Adrenal gland (tissue), 7 donors: ENCODE data around the genes TEX36 and DHX32.

DNA sequence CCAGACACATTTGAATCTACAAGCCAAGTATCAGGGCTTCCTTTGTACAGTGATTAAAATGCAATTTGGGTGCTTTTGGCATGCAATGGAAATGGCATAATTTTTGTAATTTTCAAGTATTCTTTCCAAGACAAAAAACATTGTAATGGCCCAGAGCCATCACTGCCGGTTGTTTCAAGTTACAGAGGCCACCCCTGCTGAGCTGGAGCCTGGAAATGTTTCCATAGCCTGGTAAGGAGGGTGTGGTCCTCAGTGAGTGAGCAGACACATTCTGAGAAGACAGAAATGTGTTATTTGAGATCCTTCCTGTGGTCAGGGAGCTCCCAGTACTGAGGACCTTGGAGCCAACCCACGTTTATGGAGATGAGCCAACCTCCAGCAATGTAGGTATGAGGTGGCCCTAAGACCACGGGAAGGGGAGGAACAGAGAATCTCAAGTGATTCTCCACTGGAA lies 20.9 kb downstream of the TEX36 start:
- PRO-cap, 3 experiments = no peak in any of the 3 experiments
- RAMPAGE, long total RNA, 4 experiments = no peak in any of the 4 experiments
- RRBS = no CpG with 5 or more reads among the region's 3 CpGs

DNA sequence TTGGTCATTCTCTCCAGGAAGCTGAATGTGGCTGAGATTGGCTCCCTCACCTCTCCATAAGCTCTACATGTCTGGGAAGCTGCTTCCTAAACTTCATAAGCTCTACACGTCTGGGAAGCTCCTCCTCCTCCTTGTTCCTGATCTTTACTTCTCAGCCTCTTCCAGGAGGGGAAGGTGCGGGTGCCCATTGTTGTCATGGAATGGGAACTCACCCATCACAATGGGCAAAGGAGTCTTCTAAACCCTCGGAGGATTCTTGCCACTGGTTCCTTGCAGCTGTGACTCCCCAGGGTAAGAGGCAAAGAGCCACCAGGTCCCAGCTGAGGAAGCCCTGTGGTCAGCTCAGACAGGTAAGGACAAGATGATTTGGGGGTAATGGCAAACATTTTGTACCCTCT lies at the start of gene TEX36:
Gene TEX36, minus strand, starts transcription at position 182 of the 398 bp plus-strand sequence.
- PRO-cap, 3 experiments = no peak in any of the 3 experiments
- RAMPAGE, long total RNA, 4 experiments = no peak in any of the 4 experiments
- RRBS = no CpG with 5 or more reads among the region's 3 CpGs

DNA sequence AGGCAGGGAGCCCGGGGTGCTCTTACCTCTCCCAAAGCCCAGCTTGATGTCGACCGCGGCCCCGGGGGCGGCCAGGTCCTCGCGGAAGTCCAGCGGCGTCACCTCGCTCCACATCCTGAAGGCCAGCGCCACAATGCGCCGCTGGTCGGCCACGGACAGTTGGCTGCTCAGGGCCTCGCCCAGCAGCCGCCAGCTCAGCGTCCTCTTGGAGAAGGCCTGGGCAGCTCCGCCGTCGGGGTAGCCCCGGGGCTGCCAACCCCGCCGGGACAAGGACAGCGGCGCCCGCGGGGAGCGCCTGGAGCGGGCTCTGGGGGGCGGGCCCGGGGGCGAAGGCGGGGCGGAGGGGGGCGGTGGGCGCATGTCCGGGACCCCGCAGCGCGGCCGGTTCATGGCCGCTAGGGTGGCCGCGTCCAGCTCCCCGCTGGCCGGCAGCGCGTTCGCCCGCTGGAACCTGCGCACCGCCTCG lies 1.8 kb downstream of the MMP21 start:
- PRO-cap, 3 experiments = no peak in any of the 3 experiments
- RAMPAGE, long total RNA, 4 experiments = no peak in any of the 4 experiments
- RRBS = 33% methylated on average over 33 of the region's 55 CpGs

DNA sequence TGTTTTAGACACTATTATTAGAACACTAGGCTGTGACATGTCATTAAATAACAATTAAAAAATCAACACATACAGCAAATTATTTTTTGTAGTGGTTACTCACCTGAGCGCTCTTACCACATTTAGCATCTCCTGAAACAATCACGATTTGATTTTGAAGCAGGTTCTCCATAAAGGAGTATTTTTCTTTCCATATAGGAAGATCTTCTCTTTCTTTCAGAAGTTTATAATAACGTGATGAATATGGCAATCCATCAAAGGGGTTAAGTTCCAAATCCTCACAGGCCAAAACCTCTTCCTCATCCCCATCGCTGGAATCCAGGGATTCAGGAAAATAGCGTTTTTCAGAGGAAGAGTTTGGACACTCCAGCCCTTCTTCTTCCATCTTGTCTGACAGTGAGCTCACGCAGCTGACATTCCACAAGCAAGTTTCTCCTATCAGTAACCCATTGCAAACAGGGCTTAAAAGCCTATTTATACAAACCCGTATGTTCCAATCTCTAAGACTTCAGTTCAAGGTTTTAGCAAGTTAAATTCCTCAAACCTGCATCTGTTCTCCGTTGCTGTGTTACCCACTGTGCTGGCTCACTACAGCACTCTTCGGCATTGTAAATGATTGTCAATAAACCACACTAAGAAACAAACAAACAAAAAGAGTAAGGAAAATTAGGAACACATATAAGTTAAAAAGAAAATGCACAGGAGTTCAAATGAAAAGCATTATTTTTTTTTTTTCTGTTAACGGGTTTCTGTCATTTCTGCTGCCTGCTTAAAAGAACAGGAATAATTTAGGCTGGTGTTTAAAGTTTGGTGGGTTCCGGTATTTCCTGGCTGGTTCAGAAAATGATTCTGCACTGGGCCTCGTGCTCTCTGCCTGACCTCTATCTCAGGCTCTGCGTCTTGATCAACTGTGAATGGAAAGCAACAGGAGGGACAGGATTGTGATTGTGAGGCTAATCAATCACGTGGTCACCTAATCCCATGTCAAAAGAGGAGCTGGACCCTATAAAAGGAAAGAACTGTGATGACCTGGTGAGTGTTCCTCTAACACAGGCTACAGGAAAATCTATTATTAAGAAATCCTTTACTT lies at the start of gene DHX32:
Gene DHX32, minus strand, starts transcription at position 853 of the 1,090 bp plus-strand sequence.
- PRO-cap, 3 experiments = no peak in any of the 3 experiments
- RAMPAGE, long total RNA, 4 experiments = start-site peak on the minus strand in 1 of 4 experiments, centred at positions 189 to 420 of the sequence, 17 to 20 reads per replicate
- RRBS = no CpG with 5 or more reads among the region's 14 CpGs

DNA sequence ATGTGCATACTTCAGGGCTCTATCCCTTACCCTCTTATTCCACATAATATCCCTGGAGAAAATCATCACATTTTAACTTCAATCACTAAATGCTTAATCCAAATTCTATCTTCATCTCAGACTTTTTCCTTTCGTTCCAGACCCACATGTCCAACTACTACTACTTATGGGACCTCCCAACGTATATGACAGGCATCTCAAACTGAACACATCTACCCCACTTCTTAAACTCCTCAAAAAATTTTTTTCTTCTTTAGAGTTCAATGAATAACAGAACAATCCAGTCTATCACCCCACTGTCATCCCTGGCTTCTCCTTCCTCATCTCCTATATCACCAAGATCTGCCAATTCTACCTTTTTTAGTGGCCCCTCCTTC lies 4.5 kb upstream of the FANK1 start:
- PRO-cap, 3 experiments = no peak in any of the 3 experiments
- RAMPAGE, long total RNA, 4 experiments = no peak in any of the 4 experiments
- RRBS = no CpG with 5 or more reads among the region's 2 CpGs

DNA sequence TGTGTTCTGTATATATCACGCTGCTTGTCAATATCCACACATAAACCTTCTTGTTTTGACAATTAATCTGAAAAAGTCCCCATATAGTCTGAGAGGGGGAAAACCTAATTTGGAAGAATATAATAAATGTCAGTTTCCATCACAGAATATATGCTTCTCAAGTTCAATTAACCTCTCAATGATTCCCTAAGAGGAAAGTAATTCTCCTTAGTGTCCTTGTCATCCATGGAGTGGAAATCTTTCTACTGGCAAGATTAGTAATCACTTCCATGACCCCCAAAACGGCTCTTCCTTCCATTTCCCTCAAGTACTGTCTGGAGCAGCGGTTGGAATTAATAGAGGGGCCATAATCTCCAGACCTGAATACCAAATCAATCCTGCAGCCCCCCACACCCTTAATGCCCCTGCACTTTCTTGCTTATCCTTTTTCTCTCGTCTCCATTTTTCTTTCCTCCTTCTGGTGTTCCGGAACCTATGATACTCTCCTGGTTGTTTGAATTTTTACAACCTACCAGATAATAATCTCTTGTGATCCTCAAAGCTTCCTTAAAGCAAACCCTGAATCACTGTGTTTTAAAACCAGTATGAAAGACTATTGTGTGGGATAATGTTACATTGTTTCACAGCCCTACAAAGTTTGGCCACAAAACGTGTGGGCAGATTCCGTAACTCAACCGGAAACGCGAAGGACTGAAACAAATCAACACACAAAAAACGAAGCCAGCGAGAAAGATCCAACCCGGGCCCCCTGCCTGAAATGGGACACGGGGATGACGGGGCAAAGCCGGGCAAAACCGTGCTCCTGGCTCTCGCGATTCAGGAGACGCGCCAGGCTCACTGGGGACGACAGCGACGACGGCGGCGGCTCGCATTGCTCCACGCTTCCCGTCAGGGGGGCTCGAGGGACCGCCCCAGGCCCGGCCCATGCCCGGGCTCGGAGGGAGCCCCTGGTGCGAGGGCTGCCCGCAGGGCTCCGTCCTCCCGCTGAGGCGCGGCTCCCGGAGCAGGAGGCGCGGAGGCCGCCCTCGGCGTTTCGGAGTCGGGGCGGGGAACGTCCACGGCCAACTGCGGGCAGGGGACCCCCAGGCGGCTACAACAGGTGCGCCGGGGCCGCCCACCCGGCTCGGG lies 968 bp upstream of the FANK1 start:
- PRO-cap, 3 experiments = peak in 3 of 3 experiments; most common plus-strand start position 831 of the sequence (in 3); most common minus-strand start position 754 of the sequence (in 1)
- RAMPAGE, long total RNA, 4 experiments = no peak in any of the 4 experiments
- RRBS = 45% methylated on average over 31 of the region's 59 CpGs

- PRO-cap, 3 experiments = no peak in any of the 3 experiments
- RAMPAGE, long total RNA, 4 experiments = no peak in any of the 4 experiments
- RRBS = no CpG with 5 or more reads among the region's 9 CpGs
Measured at GRCh38 chr10:126058521-126058994, 162.2 kb downstream of the FANK1 start.

DNA sequence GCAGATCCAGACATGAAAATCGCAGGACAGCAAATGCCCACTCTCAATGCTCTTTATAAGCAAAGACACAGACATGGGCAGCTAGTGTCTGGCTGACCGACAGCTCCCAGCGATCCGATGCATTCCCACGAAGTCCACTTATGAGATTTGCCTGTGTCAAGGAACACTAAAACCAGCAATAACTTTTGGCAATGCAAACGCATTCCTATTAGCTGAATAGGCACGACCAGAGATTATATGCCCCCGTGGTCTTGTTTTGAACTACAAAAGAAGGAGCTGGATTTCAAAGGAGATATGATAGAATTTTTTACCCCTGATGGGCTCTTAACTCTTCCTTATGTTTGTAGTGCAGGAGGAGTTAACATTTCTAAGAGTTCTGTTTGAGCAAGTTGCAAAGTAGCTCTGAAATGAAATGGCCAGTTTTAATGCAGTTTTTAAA lies 72.5 kb downstream of the ADAM12 start:
- PRO-cap, 3 experiments = no peak in any of the 3 experiments
- RAMPAGE, long total RNA, 4 experiments = no peak in any of the 4 experiments
- RRBS = no CpG with 5 or more reads among the region's 8 CpGs

- PRO-cap, 3 experiments = no peak in any of the 3 experiments
- RAMPAGE, long total RNA, 4 experiments = no peak in any of the 4 experiments
- RRBS = no CpG with 5 or more reads among the region's 3 CpGs
Measured at GRCh38 chr10:126523214-126523438, 134.8 kb upstream of the ADAM12 start.

DNA sequence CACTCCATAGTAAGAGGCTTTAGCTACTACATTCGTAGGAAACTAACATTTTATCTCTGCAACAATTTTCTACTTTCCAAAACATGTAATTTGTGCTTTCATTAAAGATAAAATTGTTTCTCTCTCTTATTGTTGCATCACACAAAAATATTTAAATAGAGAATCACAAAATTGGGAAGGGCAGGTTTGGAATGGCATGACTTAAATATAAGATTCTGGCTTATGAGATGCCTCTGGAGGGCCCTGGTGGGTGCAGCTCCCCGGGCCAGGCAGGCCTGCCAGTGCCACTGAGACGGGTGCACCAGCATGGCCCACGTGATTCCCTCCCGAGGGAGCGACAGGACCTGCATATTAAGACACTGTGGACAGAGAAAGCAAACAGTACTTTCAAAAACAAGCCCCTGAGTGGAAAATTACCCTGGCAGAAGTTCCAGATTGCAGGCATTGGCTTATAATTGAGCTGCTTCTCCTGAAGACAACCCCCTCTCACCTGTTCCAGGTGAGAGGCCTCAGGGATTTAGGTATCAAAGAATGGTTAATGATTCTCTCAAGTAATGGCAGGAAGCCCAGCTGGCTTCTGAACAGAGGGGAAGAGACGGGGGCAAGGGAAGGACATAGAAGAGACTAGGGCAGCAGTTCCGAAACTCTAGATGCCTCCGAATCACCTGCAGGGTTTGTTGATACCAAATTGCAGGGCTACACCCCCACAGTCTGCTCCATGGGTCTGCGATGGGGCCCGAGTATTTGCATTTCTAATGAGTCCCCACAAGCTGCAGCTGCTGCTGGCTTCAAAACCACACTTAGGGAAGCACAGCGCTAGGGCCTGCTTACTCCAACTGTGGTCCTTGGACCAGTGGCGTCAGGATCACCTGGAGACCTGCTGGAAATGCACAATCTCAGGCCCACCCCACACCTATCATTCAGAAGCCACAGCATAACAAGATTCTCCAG lies 66.0 kb upstream of the DOCK1 start:
- PRO-cap, 3 experiments = no peak in any of the 3 experiments
- RAMPAGE, long total RNA, 4 experiments = no peak in any of the 4 experiments
- RRBS = no CpG with 5 or more reads among the region's 13 CpGs

DNA sequence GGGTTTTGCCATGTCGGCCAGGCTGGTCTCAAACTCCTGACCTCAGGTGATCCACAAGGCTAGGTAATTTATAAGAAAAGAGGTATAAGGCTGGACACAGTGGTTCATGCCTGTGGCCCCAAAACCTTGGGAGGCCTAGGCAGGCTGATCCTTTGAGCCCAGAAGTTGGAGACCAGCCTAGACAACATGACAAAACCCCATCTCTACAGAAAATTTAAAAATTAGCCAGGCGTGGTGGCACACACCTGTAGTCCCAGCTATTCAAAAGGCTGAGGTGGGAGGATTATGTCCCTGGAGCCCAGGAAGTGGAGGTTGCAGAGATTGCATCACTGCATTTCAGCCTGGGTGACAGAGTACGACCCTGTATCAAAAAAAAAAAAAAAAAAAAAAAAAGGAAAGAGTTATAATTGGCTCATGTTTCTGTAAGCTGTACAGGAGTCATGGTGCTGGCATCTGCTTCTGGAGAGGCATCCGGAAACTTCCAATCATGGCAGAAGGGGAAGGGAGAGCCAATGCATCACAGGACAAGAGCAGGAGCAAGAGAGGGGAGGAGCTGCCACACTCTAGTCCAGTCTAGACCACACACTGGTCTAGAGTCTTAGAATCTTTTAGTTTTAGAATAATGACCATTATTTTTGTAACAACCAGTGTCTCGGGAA lies 16.7 kb downstream of the DOCK1 start:
- PRO-cap, 3 experiments = no peak in any of the 3 experiments
- RAMPAGE, long total RNA, 4 experiments = no peak in any of the 4 experiments
- RRBS = no CpG with 5 or more reads among the region's 5 CpGs

DNA sequence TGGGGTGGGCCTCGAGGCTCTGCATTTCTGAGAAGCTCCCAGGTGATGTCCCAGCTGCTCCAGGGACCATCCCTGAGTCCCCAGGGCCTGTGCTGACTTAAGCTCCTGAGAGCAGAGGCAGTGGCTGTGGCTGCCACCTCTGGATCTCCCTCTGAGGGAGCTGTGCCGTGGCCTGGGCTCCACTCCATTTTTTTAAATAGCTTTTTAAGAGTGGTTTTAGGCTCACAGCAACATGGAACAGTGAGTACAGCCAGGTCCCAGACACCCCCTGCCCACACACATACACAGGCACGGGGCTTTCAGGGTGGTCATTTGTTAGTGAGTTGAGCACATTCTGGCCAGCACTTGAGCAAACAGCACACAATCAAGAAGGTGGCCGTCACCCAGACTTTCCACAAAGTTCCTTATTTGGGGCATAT lies 156.8 kb upstream of the NPS start:
- PRO-cap, 3 experiments = no peak in any of the 3 experiments
- RAMPAGE, long total RNA, 4 experiments = no peak in any of the 4 experiments
- RRBS = no CpG with 5 or more reads among the region's 4 CpGs

DNA sequence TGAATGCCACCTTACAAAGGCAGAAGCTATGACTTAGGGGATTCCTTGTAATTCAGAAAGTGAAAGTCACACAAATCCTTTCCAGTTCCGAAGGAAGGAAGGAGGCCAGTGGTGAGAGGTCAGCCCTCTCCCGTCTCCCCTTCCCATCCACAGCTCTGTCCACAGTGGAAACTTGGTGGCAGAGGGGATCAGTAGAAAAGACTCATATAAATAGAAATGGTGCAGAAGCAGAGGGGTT lies 14.9 kb upstream of the NPS start:
- PRO-cap, 3 experiments = no peak in any of the 3 experiments
- RAMPAGE, long total RNA, 4 experiments = no peak in any of the 4 experiments
- RRBS = no CpG with 5 or more reads among the region's 2 CpGs

GRCh38 chr10:127888898-127889054 lies 4.0 kb downstream of the CLRN3 start:
- PRO-cap, 3 experiments = no peak in any of the 3 experiments
- RAMPAGE, long total RNA, 4 experiments = no peak in any of the 4 experiments
- RRBS = no CpG with 5 or more reads among the region's 6 CpGs

DNA sequence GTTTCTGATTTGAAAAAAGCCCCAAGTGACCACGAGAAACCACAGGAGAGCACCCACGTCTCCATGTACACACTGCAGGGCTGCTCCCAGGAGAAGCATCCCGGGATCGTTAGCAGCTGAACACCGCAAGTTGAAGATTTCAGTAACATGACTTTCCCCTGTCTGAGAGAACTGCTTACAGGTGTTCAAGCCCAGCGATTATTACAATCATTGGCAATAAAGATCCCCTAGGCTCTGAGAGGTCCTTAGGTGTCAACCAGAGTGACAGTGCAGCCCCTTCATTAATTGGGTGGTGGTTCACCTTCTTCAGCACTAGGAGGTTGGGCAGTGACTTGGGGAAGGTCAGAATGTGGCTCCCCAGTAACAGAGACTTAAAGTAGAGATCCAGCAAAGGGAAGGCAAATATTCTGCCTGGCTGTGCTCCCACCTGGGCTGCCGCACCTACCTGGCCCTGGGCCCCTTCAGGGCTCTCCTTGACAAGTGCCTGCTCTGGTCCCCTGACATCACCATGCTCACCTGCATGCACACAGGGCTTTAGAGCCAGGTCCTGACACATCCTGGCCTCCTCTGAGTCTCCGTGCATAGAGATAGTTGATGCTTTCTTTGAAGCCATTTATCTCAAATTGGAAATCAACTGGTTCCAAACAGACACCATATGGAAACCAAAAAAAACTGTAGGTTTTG lies 1.9 kb downstream of the CLRN3 start:
- PRO-cap, 3 experiments = no peak in any of the 3 experiments
- RAMPAGE, long total RNA, 4 experiments = no peak in any of the 4 experiments
- RRBS = no CpG with 5 or more reads among the region's 8 CpGs

DNA sequence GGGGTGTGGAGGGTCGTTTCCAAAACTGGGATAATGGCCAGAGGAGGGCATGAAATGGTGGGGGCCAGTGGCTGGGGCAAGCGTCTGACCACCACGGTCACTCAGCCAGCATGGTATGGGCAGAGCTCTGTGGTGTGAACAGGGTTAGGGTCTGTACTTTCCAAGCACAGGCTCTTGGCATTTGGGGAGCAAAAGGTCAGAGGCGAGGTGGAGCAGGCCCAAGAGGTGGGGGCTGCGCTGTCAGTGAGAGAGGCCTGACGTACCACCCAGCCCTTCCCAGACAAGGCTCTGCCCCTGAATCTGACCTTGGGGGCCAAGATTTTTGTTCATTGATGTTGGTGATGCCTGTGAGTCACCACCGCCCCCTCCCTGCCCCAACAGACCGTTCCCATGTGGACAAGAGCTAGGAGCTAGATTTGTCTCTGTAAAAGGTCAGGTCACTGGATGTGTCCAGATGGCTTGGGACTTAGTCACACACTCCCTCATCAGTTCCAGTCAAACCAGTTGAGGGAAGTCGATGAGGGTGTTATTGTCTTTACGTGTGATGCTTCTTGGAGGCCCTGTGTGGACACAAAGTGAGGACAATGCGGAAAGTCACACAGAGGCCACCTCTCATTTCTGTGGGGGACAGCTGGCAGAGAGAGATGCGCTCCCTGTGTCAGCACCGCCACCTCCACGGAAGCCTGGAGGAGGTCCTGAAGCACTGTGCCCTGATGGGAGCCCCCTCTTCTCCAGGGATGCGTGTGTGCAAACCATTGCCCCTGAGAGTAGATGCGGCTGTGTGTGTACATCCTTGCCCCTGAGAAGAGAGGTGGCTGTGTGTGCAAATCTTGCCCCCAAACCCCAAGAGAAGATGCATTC lies 1.8 kb downstream of the PTPRE start:
- PRO-cap, 3 experiments = peak in 3 of 3 experiments; most common plus-strand start position 498 of the sequence (in 1); most common minus-strand start position 296 of the sequence (in 2)
- RAMPAGE, long total RNA, 4 experiments = no peak in any of the 4 experiments
- RRBS = no CpG with 5 or more reads among the region's 16 CpGs

DNA sequence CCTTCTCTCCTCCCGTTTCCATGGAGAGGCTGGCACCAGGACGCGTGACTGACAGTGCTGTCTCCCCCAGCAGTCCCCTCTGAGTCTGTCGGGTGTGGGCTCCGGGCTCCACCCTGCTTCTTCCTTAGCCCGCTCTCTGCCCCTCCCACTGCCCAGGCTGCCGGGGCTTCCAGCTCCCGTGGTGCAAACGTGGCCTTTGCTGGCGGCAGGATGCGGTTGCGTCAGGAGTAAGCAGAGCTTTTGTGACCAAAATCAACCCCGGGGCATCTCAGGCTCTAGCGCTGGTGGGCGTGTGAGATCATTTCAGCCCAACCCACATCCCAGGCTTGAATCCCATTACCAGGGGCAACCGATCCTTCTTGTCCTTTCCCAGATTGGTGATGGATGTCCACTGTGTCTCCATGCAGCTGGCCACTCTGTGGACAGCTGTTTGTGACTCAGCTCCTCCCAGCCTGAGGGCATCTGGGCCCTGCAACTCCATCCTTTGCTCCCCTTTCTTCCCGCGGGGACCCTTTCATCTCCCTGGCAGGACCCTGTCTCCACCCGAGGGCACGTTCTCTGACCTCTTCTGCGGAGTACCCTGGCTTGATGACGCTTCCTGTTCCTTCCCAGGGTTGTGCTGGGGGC lies 28.3 kb downstream of the PTPRE start:
- PRO-cap, 3 experiments = no peak in any of the 3 experiments
- RAMPAGE, long total RNA, 4 experiments = no peak in any of the 4 experiments
- RRBS = 49% methylated on average over 6 of the region's 22 CpGs

DNA sequence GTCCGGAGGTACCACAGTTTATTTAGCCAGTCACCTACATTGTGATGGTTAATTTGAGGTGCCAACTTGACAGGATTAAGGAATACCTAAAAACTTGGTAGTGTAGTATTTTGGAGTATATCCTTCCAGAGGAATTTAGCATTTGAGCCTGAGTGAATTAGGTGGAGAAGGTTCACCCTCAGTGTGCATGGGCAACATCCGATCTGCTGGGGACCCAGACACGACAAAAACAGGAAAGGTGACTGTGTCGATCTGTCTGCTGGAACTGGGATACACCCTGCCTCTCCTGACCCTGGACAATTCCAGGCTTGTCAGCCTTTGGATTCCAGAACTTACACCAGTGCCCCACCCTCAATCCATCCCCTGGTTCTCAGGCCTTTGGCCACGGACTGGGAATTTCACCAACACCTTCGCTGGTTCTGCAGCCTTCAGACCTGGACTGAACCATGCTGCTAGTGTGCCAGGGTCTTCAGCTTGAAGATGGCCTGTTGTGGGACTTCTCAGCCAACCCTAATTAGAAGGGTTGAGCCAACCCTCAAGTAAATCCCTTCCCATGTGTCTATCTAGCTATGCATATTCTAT lies 41.9 kb downstream of the PTPRE start:
- PRO-cap, 3 experiments = no peak in any of the 3 experiments
- RAMPAGE, long total RNA, 4 experiments = no peak in any of the 4 experiments
- RRBS = no CpG with 5 or more reads among the region's 6 CpGs

DNA sequence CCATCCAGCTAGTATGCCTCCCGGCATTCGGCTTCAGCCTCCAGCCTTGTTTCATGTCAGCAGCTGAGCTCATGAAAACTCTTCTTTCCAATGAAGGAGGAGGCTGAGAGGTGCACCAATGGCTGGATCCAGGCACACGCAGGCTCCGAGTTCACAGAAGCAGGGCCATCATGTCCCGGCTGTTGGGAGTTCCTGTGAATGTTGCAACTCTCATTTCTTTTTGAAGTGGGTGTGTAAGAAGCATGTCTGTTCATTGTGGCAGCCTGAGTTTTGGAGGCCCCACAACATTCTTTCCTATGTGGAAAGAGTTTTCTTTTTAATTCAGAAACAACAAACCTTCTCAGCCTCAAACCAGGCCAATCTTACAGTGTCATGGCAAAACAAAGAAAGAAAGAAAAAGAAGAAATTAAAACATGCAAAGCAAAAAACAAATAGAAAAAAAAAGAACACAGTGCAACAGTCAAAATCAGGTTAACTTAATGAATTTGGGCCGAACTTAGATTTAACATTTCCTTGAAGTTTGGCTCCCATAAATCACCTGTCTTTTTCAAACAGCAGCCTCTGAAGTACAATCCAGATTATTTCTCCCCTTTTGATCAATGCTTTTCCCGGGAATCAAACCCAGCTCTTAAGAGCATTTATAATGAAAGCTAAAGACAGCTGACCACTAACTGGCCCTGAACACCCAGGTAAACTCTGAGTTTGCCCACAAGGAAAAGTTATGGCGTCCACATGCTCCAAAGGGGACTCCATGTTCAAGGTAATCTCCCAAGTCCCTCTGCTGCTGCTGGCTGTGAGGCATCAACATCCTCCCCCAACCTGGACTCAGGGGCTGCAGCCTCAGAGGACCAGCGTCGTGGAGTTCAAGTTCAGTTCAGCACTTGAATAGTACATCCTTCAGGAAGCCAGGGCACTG lies 89.9 kb downstream of the PTPRE start:
- PRO-cap, 3 experiments = no peak in any of the 3 experiments
- RAMPAGE, long total RNA, 4 experiments = no peak in any of the 4 experiments
- RRBS = no CpG with 5 or more reads among the region's 10 CpGs

GRCh38 chr10:128054275-128054851 lies 71.9 kb downstream of the MKI67 start:
- PRO-cap, 3 experiments = peak in 1 of 3 experiments; most common plus-strand start chr10:128054454 (in 1)
- RAMPAGE, long total RNA, 4 experiments = no peak in any of the 4 experiments
- RRBS = no CpG with 5 or more reads among the region's 13 CpGs